GM12892 (cell line): ENCODE measurements around the gene LMNTD1.

- RRBS: no CpG with 5 or more reads among the region's 3 CpGs
Measured at GRCh38 chr12:24998008-24998644, 49.2 kb upstream of the BCAT1 start.

GRCh38 chr12:25553064-25553391, at the start of gene LMNTD1:
TSS of gene LMNTD1 (minus strand) at chr12:25553283.
- RRBS: no CpG with 5 or more reads among the region's 1 CpG

DNA sequence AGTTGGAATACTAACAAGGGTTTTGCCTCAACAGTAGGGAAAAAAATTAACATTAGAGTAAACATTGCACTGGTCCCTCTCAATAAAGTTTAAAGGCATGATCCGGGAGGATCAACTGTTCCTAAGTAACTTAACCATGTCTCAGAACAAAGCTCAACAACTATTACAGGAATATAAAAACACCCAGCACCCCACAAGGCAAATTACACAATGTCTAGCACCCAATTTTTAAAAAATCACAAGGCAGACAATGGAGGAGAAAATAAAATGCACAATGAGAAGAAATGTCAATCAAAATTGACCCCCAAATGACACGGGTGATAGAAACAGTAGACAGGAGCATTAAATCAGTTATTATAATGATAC, 201.1 kb upstream of the RASSF8 start:
- RRBS: no CpG with 5 or more reads among the region's 2 CpGs

DNA sequence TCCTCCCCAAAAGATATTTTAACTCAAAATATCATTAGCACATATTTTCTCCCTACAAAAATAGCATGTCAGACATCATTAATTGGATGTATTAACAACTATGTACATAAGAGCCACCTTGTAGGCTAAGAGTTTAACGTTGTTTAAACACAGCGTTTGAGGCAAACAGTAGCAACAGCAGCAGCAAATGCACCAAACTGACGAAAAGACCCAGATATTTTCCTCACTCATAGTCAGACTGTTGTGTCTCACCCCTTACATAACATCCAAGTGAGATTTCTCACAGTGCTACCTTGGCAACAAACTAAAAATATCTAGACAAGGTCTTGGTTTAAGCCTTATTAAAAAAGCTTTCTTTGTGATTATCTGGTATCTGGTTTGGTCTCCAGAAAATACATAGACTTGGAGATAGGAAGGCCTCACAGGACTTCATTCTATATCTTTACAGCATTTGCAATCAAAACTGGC, 4.3 kb downstream of the BHLHE41 start:
- RRBS: no CpG with 5 or more reads among the region's 3 CpGs

DNA sequence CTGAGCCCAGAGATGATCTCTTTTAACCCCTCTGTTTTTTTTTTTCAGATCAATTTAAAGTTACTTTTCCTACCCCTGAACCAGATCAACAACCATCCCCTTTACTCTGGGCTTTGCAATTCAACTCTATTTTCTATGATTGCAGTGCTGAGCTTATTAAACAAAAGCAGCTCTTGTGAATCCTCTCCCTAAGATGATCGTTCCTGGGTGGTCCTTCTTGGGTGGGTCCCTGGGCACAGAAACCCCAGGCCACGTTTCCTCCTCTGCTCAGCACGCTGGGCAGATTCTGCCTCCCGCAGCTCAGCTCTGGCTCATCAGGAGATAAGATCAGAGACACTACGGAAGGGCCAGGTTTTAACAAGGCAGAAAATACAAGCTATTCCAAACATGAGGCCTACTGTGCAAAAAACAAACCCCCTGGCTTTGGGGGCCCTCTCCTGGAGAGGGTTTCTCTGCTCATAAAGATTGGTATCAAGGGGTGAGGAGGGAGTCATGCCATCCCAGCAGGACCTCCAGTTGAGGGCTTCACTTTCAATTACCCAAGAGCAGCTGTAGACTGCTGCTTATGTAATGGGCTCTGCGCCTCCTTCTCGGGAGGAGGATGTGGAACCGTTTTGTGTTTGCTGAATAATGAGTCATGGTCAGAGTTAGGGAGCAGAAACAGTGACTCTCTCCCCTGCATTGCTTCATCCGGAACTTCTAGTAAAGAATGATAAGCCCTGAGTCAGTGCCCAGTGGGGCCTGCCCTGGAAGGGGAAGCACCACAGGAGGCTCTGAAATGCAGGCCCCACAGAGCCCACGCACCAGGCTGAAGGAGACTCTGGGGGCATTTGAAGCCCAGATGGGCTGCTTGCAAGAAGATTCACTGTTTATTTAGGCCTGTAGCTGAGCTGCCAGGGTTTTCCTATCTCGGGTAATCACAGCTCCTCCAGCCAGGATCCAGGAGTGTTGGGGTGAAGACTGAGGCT, 79.1 kb downstream of the SSPN start:
- RRBS: no CpG with 5 or more reads among the region's 11 CpGs

- RRBS: no CpG with 5 or more reads among the region's 5 CpGs
Measured at GRCh38 chr12:26298963-26299384, 103.6 kb downstream of the SSPN start.

- RRBS: no CpG with 5 or more reads among the region's 7 CpGs
Measured at GRCh38 chr12:26556183-26556673, 276.8 kb downstream of the ITPR2 start.

- RRBS: no CpG with 5 or more reads among the region's 5 CpGs
Measured at GRCh38 chr12:26561554-26562068, 271.4 kb downstream of the ITPR2 start.

- RRBS: no CpG with 5 or more reads among the region's 1 CpG
Measured at GRCh38 chr12:26834172-26834443, 1.1 kb upstream of the ITPR2 start.

DNA sequence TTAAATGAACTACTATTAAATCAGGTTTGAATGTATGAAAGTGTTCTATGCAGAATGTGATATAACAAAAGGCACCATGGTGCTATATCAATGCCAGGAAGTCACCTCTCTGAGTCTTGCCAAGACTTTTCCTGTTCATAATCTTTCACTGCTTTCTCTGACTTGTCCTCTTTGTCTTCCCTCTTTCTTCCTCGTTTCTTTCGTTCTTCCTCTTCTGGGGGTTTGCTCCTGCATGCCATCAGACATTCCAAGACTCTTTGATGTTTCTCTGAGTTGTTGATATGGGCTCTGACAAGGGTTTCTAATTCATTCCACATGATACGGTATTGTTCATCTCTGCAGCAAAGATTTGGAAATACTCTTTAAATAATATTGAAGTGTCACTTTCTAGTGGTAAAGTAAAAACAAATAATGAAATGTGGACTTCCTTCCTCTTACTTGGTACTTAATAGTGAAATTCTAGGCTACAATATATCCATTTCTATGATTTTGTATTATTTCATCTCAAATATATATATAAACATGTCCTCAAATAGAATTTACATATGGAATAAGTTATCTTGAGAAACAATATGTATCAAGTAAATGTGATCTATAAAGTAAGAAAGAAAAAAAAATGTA, 24.3 kb downstream of the INTS13 start:
- RRBS: no CpG with 5 or more reads among the region's 3 CpGs

- RRBS: no CpG with 5 or more reads among the region's 5 CpGs
Measured at GRCh38 chr12:26967403-26967838, 29.2 kb downstream of the FGFR1OP2 start.

- RRBS: no CpG with 5 or more reads among the region's 4 CpGs
Measured at GRCh38 chr12:26986649-26987763, 27.2 kb downstream of the TM7SF3 start.

DNA sequence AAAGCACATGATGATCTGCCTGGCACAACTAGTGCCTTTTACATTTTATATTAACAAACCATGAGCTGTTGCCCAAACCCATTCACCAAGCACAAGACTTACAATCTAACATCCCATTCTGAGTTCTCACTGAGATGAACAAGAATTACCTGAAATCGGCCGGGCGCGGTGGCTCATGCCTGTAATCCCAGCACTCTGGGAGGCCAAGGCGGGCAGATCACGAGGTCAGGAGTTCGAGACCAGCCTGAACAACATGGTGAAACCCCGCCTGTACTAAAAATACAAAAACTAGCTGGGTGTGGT, 1.7 kb downstream of the TM7SF3 start:
- RRBS: no CpG with 5 or more reads among the region's 8 CpGs

DNA sequence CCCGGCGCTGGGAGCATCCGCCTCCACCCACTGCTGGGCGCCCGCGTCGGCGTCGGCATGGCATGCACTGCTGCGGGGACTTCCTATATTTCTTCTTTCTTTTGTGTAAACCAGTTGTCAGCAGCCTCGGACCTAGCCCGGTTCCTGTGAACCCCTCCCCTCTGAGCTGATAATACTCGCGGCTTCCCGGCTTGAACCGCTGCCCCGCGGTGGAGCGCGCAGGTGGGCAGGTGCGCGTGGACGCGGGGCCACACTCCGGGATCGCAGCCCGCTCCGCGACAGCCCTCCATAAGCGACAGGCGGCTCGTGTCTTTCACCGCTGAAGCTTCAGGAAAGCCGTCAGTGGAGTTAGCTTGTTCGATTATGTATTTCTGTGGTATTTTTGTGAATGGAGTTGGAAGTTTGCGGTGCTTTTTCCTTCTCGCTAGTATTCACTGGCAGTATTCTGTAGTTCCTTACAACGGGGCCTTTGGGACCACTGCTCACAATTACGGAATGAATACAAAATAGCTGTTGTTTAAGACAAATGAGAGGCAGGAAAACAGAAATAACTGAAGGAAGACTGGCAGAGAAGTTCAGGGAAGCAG, 882 bp downstream of the BMAL2 start:
- RRBS: 1% methylated on average over 11 of the region's 39 CpGs

GRCh38 chr12:27525293-27525948, 1.4 kb downstream of the PPFIBP1 start:
- RRBS: no CpG with 5 or more reads among the region's 8 CpGs

DNA sequence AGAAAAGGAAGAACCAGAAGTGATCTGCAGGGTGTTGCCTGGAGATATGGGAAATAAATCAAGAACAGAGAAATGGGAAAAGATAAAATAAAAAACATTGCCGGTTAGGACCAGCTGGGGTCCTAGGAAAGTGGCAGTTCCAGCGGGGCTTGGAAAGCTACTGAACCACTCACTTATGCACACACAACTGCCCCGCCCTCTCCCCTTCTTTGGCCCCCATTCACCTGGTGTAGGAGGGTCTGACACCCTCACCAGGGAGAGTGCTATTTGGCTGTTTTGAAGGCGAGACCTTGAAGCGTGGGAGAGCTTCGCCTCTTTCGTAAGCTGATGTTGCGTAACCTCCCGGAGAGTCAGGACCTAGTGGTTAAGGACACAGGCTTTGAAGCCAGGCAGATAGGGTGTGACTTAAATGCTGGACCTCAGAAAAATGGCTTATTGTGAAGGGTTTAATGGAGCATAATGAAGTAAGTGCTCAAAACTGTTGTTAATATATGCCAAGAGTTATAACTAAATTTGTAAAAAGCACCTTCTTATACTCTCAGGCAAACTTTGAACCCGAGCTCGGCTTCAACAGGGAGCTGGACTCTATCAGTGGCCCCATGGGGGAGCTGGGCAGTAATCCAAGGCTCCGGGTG, 25.7 kb downstream of the PPFIBP1 start:
- RRBS: no CpG with 5 or more reads among the region's 12 CpGs

GRCh38 chr12:27595121-27595684, 71.2 kb downstream of the PPFIBP1 start:
- RRBS: no CpG with 5 or more reads among the region's 19 CpGs

DNA sequence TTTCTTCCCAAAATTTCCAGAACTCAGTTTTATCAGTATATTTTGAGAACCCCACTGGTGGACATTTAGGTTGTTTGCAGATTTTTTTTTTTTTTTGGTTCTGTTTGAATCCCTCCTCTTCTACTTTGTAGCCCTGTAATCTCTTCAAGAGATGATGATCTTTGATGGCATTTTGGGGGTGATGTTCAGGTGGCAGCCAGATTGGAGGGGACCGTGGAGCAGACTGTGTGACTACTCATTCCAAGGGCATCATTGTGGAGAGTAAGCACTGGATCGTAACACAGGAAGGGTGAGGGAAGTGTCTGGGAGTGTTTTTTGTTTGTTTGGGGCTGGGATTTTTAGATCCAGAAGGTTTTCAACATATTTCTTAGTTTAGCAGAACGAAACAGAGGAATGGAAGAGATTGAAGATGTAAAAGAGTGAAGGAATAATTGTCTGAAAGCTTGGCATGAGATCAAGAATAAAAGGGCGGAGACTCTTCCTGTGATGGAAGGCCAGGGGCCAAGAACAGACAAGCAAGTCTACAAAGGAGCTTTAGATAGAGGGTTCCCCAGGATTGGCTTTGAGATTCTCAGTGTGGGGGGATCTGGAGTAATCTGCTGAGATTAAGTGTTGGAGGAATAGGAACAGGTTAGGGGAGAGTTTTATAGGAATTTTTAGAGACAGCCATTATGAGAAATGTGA, 79.9 kb upstream of the REP15 start:
- RRBS: no CpG with 5 or more reads among the region's 4 CpGs

- RRBS: no CpG with 5 or more reads among the region's 4 CpGs
Measured at GRCh38 chr12:27795001-27795491, 15.0 kb upstream of the MANSC4 start.

GRCh38 chr12:27800615-27801290, 20.7 kb upstream of the MANSC4 start:
- RRBS: no CpG with 5 or more reads among the region's 6 CpGs